Natural killer cell (primary cell): Measurements from ENCODE around the genes WDR55, PCDHA10, PCDHA11, PCDHAC2, PCDHB3, PCDHB12 and PCDHGA11.

GRCh38 chr5:140642467-140643323 is 3.4 kb downstream of the TMCO6 start:
- PRO-cap: no peak

DNA sequence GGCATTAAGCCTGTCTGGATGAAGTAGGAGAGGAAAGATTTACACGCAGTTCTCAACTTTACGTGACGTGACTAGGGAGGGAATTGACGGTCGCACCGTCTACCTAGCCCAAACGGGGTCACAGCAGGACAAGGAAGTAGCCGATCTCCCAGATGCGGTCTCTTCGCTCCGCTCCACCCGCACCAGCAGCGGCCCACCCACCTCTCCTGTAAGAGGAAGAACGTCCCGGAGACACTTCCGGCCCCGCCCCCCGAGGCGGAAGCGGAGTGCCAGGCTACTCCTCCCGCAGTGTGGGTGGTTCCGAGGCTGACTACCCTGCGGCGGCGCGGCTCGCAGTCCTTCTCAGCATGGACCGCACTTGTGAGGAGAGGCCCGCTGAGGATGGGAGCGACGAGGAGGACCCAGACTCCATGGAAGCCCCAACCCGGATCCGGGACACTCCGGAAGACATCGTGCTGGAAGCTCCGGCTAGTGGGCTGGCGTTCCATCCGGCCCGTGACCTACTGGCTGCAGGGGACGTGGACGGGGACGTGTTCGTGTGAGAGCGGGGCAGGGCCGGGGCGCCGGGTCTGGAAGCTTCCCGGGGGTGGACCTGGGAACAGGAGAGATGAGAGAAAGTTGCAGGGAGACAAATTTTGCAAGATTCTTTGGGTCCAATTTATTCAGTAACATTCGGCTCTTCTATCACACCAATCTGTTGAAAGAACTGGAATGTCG is at the start of gene WDR55:
WDR55 (plus strand) TSS at position 339 of the 717 bp plus-strand sequence.
- PRO-cap: bidirectional peak, plus-strand start at position 357 of the sequence, minus-strand start at position 187 of the sequence

DNA sequence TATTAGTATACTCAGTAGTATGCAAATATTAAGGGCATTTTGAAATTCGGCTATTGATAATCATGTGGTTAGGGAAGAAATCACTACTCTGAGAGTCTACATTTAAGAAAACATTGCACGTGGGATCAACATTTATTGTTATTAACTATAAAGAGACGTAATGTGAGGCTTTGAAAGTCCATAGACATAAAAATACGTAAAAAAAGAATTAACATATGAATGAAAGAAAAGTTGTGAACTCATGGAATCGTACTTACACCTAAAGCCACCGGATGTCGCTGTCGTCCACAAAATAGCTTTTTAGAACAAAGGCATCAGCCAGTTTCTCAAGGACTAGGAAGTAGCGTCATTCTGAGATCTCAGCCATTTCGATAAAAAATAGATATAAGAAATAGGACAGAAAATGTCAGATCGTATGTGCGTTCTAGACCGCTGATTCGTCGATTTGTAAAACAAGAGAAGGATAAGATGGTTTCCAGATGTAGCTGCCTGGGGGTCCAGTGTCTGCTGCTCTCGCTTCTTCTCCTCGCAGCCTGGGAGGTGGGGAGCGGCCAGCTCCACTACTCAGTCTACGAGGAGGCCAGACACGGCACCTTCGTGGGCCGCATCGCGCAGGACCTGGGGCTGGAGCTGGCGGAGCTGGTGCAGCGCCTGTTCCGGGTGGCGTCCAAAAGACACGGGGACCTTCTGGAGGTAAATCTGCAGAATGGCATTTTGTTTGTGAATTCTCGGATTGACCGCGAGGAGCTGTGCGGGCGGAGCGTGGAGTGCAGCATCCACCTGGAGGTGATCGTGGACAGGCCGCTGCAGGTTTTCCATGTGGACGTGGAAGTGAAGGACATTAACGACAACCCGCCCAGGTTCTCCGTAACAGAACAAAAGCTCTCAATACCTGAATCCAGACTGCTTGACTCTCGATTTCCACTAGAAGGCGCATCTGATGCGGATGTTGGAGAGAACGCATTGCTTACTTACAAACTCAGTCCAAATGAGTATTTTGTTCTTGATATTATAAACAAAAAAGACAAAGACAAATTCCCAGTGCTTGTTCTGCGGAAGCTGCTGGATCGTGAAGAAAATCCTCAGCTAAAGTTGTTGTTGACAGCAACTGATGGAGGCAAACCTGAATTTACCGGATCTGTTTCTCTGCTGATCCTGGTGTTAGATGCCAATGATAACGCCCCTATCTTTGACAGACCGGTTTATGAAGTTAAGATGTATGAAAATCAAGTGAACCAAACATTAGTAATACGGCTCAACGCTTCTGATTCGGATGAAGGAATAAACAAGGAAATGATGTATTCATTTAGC is at the start of gene PCDHA10:
PCDHA10 (plus strand) TSS at position 317 of the 1,311 bp plus-strand sequence.
- PRO-cap: no peak

DNA sequence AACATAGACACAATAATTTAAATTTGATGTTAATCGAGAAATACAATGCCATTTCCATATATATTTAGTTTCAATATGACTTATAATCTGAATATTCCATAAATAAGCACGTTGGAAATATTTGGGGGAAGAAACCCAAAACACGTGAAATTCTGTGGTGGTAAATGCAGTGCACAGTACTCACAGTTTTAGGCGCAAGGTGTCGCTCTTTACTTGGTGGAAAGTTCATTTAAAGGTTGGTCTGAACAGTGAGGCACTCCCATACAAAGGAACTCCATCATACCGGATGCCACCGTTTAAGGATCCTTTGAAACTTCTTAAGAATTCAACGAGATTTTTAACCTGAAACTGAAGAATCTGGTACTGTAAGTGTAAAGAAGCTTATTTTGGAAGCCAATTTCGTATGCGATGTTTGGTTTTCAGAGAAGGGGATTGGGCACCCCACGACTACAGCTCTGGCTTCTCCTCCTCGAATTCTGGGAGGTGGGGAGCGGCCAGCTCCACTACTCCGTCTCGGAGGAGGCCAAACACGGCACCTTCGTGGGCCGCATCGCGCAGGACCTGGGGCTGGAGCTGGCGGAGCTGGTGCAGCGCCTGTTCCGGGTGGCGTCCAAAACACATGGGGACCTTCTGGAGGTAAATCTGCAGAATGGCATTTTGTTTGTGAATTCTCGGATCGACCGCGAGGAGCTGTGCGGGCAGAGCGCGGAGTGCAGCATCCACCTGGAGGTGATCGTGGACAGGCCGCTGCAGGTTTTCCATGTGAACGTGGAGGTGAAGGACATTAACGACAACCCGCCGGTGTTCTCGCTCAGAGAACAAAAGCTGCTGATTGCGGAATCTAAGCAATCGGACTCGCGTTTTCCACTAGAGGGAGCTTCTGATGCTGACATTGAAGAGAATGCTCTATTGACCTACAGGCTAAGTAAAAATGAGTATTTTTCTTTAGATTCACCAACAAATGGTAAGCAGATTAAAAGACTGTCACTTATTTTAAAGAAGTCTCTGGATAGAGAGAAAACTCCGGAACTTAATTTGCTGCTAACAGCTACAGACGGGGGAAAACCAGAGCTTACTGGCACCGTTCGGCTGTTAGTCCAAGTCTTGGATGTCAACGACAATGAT is at the start of gene PCDHA11:
PCDHA11 (plus strand) TSS at position 262 of the 1,125 bp plus-strand sequence.
- PRO-cap: no peak

DNA sequence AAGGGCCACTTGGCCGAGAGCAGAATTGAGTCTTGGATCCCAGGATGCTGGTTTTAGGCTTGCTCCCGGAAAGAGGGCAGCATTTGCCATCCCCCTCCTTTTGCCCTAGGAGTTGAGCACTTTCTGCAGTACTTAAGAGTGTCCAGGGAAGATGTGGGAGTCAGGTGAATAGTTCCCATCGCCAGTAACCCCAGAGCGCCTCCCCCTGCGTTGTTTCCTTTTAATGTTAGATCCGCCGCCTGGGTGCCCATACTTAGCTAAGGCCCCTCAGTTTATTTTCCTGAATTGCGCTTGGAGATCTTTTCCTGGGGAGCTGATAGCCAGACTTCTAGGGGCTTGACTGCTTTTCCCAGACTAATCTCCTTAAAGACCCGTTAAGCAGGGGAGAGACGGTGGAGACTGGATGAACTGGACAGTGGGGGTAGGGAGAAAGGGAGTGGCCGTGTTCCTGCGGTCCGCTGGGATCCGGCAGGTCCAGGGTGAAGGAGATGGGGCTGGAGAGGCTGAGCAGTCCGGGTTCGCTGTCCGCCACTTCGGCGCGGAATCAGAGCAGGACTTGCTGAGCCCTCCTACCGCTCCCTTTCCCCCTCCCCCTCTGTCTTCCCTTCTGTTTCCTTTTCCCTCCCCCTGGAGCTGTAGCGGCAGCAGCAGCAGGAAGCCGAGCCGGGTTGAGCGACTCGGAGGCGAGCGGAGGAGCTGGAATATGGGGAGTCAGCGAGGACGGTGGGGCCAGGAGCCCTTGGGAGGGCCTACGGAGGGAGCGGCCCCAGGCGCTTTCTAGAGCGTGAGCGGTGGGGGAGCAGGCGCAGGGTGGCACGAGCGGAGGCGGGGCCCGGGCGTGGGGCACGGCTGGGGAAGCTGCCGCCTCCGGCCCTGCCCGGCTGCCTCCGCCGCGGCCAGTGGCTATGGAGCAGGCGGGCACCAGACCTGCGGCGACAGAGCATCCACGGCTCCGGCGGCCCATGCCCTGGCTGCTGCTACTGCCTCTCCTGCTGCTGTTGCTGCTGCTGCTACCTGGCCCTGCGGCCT is at the start of gene PCDHAC2:
PCDHAC2 (plus strand) TSS at position 615 of the 1,029 bp plus-strand sequence.
- PRO-cap: no peak

DNA sequence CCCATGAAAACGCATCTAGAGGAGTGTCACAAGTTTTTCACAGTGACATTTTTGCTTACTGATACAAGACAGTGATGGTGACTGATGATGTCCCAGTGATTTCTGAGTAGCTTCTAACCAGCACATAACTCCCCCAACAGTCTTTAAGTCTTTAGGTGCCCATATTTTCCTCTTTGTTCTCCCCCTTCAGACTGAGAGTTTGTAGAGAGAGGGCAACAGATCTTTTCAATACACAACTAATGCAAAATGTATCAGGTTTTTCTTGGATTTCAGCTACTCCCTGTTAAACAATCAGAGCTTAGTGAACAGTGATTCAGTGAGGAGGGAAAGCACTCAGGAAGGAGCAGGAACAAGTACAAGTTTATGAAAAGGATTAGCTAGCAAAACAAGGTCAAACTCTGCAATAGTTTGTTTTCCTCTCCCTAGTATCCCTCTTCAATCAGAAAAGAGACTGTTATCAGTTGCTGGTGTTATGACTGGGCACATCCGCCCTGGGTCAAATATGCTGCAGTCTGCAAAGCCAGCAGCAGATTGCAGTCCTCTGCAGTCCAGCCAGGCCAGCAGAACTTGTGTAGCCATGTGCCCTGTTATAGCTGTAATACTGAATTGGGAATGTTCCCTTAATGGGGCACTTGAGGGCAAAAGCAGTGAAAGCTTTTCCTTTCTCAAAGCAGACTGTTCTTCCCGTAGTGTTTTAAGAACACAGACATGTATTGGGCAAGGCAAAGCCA is 11.9 kb downstream of the PCDHAC2 start:
- PRO-cap: no peak

DNA sequence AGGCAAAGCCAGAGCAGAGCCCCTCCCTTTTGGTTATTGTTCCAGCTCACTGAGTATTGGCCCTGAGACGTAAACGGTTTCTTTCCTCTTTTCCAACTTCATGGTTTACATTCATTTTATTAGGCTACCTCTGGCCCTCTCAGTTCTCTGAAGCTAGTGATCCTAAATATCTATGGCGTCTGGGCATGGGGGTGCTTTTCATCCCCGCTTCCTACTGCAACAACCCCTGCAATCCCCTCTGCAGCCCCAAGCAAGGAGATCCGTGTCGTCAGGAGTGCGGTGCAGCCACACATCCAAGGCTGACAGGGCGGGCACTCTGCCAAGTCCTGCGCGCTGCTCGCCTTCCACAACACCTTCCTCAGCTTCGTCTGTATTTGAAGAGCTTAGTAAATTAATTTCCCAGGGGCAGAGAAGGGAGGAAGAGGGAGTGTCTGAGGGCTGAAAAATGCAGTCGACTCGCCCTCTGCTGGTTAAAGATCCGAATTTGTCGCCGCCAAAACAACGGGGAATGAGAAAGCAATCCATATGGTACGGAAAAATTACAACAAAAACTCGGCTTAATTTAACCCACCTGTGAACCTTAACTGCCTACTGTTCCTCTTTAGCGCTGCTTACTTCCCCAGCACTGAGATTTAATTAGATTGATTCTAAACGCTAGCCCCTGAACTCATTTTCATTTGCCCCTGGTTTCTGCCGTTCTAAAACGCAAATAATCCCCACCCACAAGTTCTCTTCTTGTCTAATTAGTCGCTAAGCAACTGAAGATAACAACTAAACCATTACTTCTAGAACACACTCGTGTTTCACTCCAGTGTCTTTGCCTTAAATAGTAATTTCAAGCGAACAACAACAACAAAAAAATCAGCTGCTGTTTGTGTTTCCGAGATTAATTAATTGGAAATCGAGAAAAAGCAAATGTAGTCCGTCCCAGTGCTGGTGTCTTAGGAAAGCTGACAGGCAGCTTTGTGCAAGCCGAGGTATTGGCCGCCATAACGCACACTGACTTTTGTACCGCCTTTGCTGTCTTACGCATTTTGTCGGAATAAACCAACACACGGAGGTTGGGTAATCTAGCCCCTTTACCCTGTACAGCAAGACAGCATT is 10.9 kb upstream of the PCDHB1 start:
- PRO-cap: no peak

DNA sequence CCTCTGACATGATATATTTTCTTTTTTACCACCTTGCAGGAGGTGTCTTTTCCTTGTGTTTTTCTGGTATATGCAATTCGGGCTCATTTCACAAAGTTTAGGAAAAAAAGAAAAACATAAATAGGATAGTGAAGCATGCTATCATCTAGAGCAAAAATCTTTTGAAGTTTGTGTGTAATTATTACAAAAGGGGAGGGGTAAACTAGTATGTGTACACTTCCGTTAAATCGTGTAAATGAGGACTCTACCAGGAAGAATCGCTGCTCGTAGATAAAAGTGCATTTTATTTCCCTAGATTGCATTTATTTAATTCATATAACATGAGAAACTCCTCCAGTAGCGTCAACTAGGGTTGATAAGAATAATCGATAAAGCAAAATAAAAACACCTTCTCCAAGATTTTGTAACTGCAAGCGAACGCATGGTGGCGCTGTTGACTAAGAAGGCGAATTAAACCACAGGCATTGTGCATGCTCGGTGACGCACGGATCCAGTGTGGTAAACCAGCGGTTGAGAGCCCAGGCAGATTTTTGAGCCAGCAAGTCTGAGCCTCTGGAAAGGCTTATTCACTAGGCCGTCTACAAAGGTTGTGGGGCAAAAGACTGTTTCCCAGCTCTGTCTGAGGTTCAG is at the start of gene PCDHB3:
PCDHB3 (plus strand) TSS at position 493 of the 630 bp plus-strand sequence.
- PRO-cap: no peak

DNA sequence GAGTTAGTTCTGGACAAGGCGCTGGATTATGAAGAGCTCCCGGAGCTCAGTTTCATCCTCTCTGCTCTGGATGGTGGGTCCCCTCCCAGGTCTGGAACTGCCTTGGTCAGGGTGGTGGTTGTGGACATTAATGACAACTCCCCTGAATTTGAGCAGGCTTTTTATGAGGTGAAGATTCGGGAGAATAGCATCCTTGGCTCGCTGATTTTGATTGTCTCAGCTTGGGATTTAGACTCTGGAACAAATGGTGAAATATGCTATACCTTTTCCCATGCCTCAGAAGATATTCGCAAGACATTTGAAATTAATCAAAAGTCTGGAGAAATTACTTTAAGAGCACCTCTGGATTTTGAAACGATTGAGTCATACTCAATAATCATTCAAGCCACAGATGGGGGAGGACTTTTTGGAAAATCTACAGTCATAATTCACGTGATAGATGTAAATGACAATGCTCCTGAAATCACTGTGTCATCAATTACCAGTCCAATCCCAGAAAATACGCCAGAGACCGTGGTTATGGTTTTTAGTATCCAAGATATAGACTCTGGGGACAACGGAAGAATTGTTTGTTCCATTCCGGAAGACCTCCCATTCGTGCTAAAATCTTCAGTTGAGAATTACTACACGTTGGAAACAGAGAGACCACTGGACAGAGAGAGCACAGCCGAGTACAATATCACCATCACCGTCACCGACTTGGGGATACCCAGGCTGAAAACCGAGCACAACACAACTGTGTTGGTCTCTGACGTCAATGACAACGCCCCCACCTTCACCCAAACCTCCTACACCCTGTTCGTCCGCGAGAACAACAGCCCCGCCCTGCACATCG is 1.1 kb downstream of the PCDHB11 start:
- PRO-cap: no peak

DNA sequence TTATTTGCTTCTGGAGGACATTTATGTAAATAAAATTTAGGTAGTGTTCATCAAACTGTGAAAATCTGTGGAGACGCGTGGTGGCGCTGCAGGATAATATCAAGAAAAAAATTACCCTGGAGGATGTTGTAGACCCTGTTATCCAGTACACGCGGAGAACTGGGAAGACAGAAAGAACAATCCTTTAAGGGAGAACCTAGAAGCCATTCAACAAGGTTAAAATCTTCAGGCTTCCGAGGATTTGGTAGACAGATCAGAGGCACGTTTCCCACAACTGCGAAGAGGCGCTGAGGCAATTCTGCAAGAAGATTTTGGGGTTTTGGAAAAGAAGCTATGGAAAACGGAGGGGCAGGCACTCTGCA is at the start of gene PCDHB12:
PCDHB12 (plus strand) TSS at position 145 of the 362 bp plus-strand sequence.
- PRO-cap: no peak

- PRO-cap: unidirectional peak, plus-strand start at chr5:141320354; unidirectional peak, plus-strand start at chr5:141320541
Measured at GRCh38 chr5:141319835-141320662, 535 bp downstream of the TAF7 start.

DNA sequence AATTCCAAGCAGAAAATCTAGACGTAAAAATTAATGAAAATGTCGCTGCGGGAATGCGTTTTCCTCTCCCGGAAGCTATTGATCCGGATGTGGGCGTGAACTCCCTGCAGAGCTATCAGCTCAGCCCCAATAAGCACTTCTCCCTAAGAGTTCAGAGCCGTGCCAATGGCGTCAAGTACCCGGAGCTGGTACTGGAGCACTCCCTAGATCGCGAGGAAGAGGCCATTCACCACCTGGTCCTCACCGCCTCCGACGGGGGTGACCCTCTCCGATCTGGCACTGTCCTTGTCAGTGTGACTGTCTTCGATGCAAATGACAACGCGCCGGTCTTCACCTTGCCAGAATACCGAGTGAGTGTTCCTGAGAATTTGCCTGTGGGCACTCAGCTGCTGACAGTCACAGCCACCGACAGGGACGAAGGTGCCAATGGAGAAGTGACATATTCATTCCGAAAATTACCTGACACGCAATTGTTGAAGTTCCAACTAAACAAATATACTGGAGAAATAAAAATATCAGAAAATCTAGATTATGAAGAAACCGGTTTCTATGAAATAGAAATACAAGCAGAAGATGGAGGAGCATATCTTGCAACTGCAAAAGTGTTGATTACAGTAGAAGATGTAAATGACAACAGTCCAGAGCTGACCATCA is 922 bp downstream of the PCDHGA10 start:
- PRO-cap: no peak

DNA sequence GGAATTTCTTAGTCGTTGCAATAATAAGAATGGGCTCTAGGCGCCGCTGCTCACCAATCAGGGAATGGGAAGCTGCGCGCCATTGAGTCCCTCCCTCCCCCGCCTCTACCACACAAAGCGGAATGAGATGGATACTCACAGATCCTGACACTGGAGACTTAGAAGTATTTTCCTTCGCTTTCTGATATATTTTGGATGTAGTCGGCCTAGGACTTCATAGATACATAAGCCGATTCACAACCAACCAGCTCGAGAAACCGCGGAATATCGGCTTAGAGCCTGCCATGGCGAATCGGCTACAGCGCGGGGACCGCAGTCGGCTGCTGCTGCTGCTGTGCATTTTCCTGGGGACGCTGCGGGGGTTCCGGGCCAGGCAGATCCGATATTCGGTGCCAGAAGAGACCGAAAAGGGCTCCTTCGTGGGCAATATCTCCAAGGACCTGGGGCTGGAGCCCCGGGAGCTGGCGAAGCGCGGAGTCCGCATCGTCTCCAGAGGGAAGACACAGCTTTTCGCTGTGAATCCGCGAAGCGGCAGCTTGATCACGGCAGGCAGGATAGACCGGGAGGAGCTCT is at the start of gene PCDHGA11:
PCDHGA11 (plus strand) TSS at position 108 of the 573 bp plus-strand sequence.
- PRO-cap: no peak

GRCh38 chr5:141513520-141514552 is 25.0 kb downstream of the PCDHGC5 start:
- PRO-cap: no peak

DNA sequence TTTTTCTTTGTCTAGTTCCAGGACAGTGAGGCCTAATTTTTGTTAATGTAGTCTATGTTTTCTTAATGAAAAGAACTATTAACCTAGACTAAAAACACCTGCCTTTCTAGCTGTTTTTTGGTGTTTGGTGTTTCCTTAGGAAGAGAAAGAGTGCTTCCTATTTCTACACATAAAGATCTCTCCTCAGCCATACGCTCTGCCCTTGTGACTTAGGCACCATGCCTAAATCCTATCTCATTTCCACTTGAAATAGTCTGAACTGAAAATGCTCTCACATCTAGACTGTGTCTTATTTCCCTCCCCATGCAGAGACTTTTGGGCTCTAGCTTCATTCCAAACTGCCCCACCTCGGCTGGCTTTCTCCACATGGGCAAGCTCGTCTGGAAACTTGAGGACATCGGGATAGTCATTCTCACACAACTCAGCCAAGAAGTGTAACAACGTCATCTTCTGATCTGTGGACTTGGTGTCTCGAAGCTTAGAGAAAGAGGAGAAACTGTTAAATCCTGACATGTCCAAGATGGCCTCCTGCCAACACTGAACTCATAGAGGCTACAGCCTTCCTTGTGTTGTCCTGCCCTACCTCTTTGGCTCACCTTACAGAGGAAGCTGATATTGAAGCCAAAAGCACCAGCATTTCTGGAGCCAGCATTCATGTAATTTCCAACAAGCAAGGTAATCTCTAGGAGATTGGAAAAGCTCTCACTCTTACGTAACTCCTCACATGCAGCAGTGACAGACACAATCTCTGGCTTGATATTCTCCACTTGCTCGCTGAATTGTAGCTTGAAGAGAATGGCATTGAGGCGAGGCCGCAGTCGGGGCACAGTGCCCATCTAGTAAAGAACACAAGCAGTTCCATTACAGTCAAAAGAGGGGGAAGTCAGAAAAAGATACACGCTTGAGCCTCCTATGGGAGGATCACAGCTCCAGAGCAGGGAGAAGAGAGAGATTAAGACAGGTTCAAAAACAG is 39.5 kb downstream of the PCDHGC5 start:
- PRO-cap: no peak

- PRO-cap: no peak
Measured at GRCh38 chr5:141636186-141636653, 429 bp downstream of the HDAC3 start.

DNA sequence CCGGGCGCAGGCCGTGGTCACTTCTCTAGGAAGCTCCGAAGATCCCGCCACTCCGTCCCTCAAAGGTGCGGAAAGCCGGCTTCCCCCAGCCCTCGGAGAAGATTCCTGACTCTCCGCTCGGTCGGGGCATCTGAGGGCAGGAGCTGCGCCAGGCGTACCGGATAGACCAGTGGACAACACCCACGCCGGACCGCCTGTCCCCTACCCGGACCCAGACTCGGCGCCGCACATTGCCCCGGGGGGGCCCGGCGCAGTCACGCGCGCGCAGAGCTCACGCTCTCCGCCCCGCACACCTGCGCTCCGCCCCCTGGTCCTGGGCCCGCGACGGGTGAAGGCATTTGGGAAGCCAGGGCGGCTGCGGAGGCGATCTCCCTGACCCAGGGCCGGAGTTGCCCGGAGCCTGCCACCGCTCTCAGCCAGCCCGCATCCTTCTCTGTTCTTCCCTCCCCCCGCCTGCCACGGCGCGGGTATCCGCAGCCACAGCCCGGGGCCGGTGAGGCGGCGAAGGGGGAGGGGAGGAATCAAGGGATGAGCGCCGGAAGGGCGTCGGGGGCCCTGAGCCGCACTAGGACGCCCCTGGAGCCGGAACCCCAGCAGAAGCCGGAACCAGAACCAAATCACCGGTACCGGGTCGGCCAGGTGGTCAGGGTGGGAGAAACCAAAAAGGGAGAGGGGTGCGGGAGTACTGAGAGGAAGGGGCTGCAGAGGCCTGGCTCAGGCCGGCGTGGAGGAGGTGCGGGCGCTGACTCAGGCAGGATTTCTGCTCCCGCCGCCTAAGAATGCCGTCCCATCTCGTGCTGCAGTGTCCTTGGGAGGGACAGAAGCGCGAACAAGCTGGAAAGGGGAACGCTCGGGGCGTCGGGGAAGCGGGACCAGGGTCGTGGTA is 565 bp downstream of the RELL2 start:
- PRO-cap: no peak

- PRO-cap: no peak
Measured at GRCh38 chr5:141673268-141673678, 8.8 kb downstream of the ARAP3 start.

GRCh38 chr5:141680760-141681600 is 1.1 kb downstream of the ARAP3 start:
- PRO-cap: no peak

DNA sequence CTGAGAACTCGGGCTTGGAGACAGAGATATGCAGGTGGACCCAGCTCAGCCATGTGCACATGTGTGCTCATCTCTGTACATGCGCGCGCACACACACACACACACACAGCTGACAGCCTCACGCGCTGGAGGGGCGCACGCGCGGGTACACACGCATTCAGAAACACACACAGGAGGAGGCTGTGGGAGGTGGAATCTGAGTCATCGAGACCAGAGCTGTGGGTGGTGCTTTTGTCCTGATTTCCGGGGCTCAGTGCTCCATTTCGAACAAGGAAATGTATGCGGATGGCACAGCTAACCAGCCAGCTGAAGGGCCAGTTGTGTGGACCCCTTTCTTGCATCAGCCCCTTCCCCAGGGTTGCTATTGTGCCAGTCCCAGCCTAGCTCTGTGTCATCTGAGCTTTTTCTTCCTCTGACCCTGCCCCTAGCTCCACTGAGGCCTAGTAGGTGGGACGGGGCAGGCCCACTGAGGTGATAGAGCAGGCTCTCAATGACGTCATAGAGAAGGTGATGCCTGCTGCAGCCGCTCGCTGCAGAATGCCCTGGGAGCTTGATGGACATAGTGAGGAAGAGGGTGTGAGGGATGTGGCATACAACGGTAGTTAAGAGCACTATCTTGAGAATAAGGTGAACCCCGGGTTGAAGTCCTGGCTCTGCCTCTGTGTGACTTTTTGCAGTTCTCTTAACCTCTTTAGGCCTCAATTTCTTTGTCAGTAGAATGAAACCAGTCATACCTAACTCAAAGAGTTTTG is 11.3 kb upstream of the ARAP3 start:
- PRO-cap: unidirectional peak, plus-strand start at position 261 of the sequence